Hematopoietic multipotent progenitor cell (in vitro differentiated cells): Measurements from ENCODE around the gene PRPF4B.

- CAGE, long polyA plus RNA = no peak
Observed at GRCh38 chr6:3328041-3328395, 69.3 kb downstream of the PSMG4 start.

DNA sequence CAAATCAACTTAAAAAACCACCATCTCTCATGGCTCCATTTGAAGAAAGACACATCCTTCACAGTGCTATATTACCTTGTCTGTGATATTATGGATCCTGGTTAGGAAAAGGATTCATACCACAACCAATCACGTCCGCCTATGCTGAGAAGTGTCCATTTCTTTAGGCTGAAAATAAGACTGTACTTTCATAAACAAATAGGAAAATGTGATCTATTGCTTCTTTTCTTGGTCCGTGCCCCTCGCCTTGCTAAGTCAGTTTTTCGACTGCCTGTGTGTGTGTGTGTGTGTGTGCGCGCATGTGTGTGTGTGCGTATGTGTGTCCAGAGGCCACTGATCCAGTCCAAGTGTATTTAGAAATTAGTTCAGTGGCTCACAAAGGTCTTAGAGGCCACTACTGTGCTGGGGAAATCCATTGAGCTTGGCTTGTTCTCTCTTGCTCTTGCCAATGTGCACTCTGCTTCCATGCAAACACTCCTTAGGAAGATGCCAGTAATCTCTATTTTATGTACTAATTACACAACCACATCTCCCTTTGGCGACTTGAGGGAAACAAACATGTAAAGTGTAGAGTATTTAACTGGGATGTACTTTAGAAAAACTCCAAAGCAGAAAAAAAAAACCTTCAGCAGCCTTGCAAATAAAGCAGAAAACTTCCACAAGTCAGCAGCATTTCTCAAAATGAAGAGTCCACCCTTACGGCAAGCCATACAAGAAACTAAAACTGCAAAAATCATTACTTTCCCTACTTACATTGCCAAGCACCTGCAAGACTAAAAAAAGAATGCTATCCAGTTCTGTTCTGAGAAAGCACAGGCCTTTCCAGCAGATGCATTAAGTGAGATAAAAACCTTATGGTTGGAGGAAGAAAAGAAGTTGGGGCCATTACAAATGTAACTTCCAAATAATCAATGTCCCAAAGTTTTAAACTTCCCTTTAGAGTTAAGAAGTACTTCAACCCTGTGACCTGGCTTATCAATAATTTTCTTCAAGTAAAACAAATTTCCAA lies 50.3 kb downstream of the SLC22A23 start:
- CAGE, long polyA plus RNA = no peak

GRCh38 chr6:3408586-3409170 lies 48.2 kb downstream of the SLC22A23 start:
- CAGE, long polyA plus RNA = no peak

DNA sequence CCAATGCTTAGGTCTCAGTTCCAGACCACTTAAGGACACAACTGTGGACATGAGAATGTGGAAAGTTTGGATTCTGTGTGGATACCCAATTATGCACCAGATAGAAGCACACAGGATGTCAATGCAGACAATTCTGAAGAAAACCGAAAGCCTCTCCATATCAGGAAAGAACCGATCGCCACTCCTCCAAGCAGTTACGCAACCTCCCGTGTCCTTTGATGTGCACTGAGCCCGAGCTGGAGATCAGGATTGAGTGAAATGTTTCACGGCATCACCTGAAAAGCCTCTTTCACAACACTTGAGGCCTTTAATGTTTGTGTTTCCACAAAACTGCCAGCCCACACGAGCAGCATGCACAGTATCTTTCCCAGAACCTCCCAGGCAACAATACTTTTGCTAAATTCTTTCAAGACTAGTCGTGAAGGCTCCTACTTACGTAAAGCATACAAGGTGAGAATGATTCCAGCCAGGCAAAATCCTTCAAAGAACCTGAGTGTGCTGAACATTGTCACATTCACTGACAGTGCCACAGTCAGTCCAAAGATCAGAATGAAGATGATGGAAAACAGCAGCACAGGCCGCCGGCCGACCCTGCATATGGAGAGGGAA lies 47.0 kb downstream of the SLC22A23 start:
- CAGE, long polyA plus RNA = no peak

- CAGE, long polyA plus RNA = no peak
Observed at GRCh38 chr6:3731542-3731833, 20.0 kb downstream of the PXDC1 start.

DNA sequence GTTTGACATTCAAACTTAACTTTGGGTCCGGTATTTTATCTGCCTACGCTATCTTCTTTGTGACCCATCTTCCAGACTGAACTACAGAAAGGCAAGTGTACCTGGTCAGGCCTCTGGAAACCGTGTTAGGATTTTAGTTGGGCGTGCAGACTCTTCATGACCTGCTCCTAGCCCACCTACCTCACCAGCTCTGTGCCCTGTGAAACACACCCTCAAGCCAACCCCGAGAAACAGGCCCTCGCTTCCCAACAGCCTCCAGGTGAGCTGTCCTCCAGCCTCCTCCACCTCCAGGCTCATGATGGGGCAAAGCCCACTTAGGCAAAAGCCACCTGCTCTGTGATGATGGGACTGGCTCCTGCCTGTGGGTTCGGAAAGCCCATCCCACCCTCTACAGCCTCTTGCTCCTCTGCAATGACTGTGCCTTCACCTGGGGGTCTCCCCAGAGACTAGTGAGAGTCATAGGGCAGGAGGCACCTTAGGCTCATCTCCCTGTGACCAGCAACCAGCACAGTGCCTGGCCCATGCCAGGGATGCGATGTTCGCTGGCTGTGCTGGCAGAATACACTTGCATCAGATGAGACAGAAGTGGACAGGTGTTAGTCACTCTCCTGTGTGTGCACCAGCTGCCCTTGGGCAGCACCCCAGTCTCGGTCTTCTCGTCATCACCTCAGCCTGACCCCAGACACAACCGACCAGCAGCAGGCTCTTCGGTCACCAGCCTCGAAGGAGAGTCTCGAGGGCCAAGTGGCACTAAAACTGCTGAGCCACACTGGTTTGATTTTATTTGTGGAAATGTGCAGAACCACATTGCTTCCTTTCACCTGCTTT lies 10.9 kb downstream of the PXDC1 start:
- CAGE, long polyA plus RNA = no peak

DNA sequence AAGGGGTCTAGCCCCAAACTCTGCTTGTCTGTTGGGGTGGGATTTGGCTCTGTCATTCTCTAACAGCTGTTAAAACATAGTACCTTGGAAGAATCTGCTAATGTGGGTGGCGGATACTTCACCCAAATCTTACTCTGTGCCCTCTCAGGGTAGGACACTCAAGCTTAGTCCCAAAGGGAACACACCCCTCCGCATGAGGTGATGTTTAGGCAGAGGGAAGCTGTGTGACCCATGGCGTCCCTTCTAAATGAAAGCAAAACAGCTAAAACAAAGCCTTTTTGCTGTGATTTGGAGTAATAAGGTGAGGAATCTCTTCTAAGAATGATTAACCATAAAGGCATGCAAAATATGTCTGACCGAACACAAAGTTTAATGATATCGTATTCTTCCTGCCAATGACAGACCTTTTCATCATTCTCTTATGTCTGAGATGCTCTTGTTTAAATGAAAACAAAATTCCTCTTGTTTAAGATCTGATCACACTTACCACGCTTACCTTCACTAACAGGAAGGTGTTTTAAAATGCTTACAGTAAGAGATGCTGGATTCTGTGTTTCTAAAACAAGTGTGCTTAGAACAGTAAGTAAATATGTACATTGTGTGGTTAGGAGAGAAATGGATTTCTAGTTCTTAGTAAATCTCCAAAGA lies 46.1 kb upstream of the PXDC1 start:
- CAGE, long polyA plus RNA = no peak

- CAGE, long polyA plus RNA = no peak
Observed at GRCh38 chr6:3825146-3825562, 24.0 kb upstream of the FAM50B start.

GRCh38 chr6:3883961-3884497 lies 34.9 kb downstream of the FAM50B start:
- CAGE, long polyA plus RNA = no peak

GRCh38 chr6:3939126-3939384 lies 82.0 kb upstream of the PRPF4B start:
- CAGE, long polyA plus RNA = no peak

- CAGE, long polyA plus RNA = no peak
Observed at GRCh38 chr6:4008407-4008656, 12.8 kb upstream of the PRPF4B start.

GRCh38 chr6:4021001-4021536 lies at the start of gene PRPF4B:
Gene PRPF4B, plus strand, starts transcription at chr6:4021300.
- CAGE, long polyA plus RNA = start-site peak on the plus strand at chr6:4021267-4021422, 887 reads

- CAGE, long polyA plus RNA = no peak
Observed at GRCh38 chr6:4021537-4022851, 894 bp downstream of the PRPF4B start.

DNA sequence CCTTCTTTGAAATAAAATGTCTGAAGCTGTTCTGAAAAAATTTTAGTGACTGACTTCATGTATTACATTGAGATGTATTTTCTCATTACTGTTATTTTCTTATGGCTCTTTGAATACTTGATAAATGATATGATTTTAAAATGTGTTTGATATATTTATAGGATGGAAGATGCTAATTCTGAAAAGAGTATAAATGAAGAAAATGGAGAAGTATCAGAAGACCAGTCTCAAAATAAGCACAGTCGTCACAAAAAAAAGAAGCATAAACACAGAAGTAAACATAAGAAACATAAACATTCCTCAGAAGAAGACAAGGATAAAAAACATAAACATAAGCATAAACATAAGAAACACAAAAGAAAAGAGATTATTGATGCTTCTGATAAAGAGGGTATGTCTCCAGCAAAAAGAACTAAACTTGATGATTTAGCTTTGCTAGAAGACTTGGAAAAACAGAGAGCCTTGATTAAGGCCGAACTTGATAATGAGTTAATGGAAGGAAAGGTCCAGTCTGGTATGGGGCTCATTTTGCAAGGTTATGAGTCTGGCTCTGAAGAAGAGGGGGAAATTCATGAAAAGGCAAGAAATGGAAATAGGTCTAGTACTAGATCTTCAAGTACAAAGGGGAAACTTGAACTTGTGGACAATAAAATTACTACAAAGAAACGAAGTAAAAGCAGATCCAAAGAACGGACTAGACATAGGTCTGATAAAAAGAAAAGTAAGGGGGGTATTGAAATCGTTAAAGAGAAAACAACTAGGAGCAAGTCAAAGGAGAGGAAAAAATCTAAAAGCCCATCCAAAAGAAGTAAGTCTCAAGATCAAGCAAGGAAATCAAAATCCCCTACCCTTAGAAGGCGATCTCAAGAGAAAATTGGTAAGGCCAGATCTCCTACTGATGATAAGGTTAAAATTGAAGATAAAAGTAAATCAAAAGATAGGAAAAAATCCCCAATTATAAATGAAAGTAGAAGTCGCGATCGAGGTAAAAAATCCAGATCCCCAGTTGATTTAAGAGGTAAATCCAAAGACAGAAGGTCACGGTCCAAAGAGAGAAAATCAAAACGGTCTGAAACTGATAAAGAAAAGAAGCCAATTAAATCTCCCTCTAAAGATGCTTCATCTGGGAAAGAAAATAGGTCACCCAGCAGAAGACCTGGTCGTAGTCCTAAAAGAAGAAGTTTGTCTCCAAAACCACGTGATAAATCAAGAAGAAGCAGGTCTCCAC lies 10.7 kb downstream of the PRPF4B start:
- CAGE, long polyA plus RNA = no peak

- CAGE, long polyA plus RNA = no peak
Observed at GRCh38 chr6:4090770-4091146, 11.8 kb upstream of the FAM217A start.

DNA sequence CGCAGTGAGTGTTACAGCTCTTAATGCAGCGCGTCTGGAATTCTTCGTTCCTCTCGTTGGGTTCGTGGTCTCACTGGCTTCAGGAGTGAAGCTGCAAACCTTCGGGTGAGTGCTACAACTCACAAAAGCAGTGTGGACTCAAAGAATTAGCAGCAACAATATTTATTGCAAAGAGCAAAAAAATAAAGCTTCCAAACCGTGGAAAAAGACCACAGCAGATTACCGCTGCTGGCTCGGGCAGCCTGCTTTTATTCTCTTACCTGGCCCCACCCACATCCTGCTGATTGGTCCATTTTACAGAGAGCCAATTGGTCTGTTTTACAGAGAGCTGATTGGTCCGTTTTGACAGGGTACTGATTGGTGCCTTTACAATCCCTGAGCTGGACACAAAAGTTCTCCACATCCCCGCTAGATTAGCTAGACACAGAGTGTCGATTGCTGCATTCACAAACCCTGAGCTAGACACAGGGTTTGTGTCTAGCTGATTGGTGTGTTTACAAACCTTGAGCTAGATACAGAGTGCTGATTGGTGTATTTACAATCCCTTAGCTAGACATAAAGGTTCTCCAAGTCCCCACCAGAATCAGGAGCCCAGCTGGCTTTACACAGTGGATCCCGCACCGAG lies 51.4 kb upstream of the CDYL start:
- CAGE, long polyA plus RNA = no peak

DNA sequence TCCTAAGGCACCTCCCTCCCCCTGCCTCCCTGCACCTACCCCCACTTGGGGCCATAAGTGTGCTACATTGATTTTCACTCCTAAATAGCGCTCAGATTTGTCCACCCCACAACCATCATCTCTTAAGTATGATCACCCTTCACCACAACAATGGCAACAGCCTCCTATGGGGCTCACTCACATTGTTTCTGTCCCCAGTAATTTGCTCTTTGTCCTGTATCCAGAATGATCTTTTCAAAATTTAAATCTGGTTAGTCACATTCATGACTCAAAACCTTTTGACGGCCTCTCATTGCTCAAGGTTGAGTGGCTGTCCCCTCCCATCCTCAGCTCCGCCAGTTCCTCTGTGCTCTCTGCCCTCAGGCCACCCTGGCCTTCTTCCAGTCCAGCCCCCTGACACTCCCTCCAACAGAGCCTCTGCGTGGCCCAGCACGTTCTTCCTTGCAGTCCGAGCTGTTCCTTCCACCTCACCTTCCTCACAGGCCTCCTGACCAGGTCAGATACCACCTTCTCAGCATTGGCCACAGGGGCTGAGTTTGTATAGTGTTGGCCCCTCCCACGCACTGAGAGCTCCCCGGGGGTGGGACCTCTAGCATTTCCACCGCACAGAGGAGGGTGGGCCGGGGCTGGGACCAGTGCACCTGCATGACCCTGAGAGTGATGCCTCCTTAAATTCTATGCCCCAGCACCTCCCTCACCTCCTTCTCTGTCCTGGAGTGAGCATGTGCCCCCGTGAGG lies 2.5 kb upstream of the PPP1R3G start:
- CAGE, long polyA plus RNA = no peak

DNA sequence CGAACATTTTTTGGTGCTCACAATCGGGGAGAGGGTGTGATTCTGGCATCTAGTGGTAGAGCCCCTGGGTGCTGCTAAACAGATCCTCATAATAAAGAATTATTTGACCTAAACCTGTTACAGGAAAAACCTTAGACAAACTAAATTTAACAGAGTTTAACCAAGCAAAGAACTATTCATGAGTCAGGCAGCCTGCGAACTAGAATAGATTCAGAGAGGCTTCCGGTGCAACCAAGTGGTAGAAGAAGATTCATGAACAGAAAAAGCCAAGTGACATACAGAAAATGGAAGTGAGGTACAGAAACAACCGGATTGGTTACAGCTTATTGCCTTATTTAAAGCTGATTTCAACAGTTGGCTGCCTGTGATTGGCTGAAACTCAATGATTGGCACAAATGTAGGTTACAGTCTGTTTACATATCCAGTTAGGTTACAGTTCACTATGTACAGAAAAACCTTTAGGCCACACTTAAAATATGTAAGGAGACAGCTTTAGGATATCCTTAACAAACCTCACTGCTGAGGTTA lies 10.1 kb downstream of the PPP1R3G start:
- CAGE, long polyA plus RNA = no peak

GRCh38 chr6:5506935-5507681 lies 245.8 kb downstream of the FARS2 start:
- CAGE, long polyA plus RNA = no peak

DNA sequence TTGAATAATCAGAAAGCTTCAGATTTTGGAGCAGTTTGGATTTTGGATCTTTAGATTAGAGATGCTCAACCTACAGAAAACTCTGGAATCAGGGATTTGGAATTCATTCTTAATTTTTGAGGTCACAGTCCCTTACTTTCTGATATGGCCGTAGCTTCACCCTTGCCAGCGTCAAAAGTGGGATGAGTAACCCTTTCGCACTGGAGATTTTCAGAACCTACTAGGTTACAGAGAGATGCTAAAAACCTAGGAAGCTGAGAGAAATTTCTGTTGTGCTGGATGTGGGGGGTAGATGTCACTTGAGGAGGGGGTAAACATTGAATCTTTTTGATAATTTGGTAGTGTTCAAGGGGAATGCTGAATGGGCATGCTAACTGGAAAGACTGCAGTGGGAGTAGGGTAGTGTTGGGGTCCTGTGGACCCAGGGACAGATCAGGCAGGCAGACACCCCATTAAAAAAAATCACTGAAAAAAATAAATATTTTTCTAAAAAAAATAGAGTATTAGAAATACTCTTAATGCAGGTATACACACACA lies 355.4 kb downstream of the FARS2 start:
- CAGE, long polyA plus RNA = no peak